AG10803 (cell line): ENCODE measurements around a stretch of chr10.

DNA sequence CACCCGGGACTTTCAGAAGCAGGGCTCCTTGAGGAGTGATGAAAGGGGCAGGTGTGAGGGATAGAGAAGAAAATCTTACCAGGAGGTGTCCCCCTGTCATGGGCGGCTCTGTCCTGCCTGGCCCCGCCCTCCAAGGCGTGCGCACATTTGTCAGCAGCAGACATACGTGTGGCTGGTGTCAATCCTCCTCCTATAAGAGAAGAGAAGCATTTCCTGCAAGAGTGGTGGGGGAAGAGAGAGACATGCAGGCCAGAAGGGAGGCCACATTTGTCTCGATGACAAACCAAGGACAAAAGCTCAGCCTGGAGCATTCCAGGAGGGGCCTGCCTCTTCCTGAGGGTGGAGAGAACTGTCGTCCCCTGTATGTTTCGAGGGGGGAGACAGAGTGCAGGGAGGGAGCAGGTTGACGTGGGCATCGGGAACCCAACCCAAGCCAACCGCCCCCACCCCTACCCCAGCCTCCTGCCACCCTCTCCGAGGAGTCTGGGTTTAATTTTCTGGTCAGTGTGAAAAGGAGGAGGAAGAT lies 47.5 kb upstream of the COMTD1 start:
- RRBS = no CpG with 5 or more reads among the region's 13 CpGs

DNA sequence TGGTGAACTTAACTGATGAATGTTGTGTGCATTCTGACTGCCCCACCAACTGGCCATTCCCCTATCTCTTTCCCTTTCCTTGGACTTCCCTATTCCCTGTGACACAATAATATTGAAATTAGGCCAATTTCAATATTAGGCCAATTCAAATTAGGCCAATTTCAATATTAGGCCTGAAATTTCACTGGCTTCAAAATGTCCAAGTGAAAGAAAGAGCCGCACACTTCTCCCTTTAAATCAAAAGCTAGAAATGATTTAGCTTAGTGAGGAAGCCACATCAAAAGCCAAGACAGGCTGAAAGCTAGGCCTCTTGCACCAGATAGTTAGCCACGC lies 71.1 kb upstream of the COMTD1 start:
- RRBS = no CpG with 5 or more reads among the region's 2 CpGs

DNA sequence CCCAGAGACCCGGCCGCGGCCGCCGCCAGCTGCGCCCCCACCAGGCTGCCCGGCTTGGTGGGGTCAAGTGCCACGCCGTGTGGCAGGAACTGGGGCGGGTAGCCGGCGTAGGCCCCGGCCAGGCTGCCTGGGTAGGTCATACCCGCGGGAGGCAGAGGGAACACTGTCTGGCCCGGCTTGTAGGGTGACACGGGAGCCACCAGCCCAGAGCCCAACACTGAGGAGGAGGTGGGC lies 2.2 kb downstream of the ZNF503 start:
- RRBS = 4% methylated on average over 16 of the region's 17 CpGs

DNA sequence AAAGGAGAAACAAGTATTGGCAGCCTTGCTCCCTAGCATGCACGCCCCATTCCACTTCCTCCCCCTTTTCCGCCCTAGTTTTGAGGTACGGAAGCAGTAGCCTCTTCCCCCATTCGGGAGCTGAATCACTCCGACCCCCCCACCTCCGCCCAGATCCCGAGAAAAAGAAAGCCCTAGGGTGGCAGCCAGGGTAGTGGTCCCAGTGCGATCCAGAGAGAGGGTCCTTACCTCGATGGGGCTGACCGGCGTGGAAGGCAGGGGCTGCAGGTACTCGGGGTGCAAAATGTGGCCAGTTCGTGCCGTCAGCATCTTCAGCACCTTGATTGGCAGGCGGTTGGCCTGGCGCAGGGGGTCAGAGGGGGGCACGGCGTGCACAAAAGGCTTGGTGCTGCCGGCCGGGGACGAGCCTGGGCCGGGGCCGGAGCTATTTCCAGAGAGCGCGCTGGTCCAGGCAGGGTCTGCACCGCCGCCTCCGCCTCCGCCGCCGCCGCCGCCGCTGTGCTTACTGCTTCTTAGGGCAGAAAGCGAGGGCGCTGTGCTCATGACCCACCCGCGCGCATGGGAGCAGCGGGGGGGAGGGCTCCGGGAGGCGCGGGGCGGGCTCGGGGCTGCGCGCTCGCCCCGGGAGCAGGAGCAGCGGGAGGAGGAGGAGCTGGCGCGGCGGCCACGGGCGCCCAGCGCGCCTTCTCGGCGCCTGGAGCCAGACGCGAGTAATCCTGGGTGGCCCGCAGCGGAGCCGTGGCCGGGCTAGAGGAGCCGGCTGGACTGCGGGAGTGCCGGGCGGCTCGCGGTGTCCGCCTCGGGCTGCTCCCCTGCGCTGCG lies 476 bp downstream of the ZNF503 start:
- RRBS = 1% methylated on average over 17 of the region's 75 CpGs

GRCh38 chr10:75408944-75410011 lies 7.7 kb upstream of the ZNF503 start:
- RRBS = 2% methylated on average over 36 of the region's 79 CpGs

GRCh38 chr10:75498654-75499029 lies 67.2 kb downstream of the LRMDA start:
- RRBS = no CpG with 5 or more reads among the region's 3 CpGs

GRCh38 chr10:75511153-75511914 lies 79.9 kb downstream of the LRMDA start:
- RRBS = no CpG with 5 or more reads among the region's 5 CpGs

DNA sequence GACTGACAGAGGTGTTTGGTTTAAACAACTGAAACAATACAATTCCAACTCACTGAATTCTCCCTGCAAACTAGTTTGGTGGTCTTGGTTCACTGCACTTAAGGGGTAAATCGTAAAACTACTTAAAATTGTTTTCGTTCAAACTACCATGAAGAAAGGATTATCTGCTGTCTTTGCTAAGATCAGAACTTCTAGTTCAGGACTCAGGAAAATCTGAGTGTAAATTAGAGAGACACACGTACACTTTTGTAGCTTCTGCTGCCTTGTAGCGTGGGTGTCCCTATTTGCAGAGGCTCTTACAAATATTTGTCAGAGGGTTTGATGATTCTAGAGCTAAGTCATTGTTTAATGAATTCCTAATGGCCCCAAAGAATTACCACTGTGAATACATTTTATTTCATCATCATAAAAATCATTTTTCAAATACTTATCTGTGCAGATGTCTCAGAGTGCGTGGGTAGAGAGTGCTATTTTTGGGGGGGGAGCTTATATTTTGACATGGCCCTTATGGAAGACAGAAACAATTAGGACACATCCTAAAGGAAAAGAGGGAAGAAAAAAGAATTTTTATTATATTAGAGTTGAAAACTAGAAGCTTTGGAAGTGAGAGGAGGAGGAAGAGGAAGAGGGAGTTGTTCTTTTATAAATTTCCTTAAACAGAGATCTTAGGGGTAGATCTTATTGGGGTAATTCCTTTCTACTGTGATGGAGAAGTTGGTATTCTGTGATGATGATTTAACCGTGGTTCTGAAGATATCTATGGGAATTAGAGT lies 315.0 kb downstream of the LRMDA start:
- RRBS = no CpG with 5 or more reads among the region's 6 CpGs

GRCh38 chr10:75755001-75755979 lies 323.9 kb downstream of the LRMDA start:
- RRBS = no CpG with 5 or more reads among the region's 8 CpGs

DNA sequence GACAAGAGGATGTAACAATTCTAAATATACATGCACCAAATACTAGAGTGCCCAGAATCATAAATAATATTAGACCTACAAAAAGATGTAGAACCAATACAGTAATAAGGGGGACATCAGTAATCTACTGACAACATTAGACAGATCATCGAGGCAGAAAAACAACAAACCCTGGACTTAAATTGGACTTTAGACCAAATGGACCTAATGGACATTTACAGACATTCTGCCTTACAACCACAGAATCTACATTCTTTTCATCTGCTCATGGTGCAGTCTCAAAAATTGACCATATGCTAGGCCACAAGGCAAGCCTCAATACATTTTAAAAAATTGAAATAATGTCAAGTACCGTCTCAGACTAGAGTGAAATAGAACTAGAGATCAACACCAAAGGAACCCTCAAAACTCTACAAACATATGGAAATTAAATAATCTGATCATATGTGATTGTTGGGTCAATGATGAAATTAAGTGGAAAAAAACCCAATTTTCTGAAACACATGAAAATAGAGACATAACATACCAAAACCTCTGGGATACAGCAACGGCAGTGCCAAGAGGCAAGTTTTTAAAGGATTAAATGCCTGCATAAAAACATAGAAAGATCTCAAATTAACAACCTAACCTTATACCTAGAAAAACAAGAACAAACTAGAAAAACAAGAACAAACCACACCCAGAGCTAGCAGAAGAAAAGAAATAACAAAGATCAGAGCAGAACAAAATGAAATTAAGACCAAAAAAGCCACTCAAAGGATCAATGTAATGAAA lies 388.7 kb downstream of the LRMDA start:
- RRBS = no CpG with 5 or more reads among the region's 3 CpGs

DNA sequence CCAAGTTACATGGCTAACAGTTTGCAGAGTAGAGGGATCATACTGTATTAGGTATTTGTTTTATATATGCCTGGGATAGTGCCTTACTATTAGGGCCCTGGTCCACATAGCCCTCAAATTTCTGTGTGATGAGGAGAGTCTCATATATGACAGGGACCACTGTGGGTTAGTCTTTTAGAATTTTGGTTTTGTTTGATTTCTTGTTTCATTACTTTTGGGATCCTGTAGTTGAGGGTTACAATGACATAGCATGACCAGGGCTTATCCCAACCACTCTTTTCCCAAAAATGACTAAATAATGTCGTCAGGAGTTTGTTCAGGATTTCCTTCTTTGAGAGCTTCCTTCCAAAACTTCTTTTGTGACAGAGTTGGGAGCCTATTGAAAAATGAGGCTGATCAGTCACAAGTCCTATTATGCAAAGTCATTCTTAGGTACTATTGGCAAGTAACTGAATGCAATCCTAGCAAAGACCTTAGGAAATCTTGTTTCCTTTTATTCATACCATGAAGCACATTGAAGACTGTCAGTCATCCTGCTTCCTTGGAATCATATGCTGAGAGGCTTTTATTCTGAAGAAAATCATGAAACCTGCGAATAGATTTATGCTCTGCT lies 498.2 kb downstream of the LRMDA start:
- RRBS = no CpG with 5 or more reads among the region's 2 CpGs

- RRBS = no CpG with 5 or more reads among the region's 9 CpGs
These were observed 604.9 kb downstream of the LRMDA start for GRCh38 chr10:76036326-76036776.

DNA sequence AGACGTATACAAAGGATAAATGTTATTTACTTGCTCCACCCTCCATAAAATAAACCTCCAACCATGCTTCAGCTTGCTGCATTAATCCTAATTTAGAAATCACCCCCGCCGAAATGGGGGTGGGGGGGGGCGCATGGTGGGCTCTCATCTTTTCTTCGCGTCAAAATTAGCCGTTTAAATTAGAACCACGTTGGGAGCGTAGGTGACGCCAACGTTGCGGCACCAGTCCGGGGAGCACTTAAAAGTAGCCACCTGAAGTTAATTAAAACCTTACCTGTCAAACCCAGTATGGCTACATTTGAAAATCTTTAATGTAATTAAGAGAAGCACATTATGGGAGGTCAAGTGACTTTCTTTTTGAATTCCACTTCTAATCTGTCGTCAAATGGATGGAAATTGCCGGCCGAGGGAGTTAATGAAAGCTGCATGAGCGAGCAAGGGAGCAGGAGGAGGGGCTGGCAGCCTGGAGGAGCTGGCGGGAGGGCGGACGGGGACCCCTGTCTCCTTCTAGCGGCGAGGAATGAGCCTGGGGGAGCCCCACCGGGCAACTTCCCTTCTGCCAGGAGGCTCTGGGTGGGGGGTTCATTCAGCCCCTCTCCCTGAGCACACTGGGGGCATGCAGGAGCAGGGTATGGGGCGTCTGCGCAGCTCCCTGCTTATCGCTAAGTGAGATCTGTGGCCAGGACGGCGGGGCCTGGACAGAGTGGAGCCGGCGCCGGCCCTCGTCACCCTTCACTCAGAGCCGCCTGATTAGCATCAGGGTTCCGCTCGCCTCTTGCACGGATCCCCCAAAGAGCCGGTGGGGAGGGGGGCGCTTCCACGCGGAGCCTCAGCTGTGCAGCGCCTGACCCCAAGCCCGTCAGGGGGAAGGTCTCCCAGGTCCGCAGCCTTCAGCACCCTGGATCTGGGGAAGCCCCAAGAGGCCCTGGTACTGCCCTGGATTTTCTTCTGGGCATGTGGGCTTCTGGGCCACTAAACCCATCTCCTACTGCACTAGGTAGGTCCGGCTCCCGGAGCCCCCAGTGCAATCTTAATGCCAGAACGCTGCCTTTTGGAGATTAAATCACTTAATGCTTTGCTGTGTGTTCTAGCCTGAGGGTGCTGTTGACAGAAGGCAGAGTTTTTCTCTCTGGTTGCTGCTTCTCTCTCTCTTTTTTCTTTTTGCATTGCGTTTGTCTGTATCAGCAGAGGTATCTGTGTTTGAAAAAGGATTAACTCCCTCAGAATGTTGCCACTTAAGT lies 680.7 kb downstream of the LRMDA start:
- RRBS = 36% methylated on average over 7 of the region's 47 CpGs

DNA sequence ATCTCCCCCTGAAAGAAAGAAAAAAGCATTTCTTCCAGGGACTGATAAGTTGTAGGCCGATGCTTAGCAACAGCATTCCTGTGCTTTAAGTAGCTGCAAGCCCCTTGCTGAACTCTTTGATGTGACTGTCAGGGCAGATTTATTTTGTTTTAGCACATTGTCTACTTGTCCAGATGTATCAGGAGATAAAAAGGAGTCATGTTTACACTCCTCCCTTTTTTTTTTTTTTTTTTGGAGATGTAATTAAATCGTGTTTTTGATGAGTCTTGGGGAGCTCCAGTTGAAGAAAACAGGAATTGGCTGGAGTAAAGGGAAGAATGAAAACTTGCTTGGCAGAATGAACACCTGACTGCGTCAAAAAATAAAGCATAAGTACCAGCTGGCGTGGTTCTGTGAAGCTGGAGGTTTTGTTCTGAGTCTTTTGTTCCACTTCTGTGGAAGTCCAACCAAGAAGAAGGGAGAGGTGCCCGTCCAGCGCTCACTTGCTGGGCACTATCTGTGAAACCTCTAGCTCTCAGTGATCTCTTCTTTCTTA lies 871.6 kb downstream of the LRMDA start:
- RRBS = no CpG with 5 or more reads among the region's 6 CpGs

DNA sequence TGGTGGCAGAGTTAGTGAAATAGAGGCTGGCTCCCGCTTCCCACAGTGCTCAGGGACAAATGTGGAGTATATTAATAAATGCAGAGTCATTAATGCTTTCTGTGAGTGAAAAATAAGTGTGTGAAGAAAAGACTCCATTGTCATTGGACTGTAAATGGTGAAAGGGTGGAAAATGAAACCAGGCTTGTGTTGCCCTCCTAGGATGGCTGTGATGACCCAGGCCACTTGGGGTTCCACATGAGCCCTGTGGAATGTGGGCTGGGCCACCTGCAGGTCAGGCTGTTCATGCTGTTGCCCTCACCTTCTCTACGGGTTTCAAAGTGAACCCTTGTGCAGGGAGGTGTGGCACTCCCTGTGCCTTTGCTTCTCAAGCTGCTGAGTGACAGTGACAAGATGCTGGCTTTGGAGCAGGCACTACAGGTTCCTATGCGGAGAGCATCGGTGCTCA lies 1004.8 kb downstream of the LRMDA start:
- RRBS = no CpG with 5 or more reads among the region's 4 CpGs

DNA sequence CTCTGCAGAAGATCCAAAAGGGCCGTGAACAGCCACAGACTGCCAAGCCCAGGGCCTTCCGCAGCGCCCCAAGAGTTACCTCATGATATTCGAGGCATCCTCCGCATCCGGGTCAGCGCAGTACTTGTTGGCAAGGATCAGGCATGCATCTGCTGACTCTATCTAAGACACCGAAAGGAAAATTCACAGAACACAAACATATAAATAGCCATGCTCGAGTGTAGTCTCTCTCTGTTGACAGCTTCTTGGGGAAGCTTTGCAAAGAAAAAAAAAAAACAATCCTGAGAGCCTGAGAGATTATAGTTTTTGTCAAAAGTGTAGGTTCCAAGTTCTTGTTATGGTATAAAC lies 553.1 kb downstream of the KCNMA1 start:
- RRBS = no CpG with 5 or more reads among the region's 9 CpGs

GRCh38 chr10:77179155-77179885 lies 458.3 kb downstream of the KCNMA1 start:
- RRBS = no CpG with 5 or more reads among the region's 8 CpGs

DNA sequence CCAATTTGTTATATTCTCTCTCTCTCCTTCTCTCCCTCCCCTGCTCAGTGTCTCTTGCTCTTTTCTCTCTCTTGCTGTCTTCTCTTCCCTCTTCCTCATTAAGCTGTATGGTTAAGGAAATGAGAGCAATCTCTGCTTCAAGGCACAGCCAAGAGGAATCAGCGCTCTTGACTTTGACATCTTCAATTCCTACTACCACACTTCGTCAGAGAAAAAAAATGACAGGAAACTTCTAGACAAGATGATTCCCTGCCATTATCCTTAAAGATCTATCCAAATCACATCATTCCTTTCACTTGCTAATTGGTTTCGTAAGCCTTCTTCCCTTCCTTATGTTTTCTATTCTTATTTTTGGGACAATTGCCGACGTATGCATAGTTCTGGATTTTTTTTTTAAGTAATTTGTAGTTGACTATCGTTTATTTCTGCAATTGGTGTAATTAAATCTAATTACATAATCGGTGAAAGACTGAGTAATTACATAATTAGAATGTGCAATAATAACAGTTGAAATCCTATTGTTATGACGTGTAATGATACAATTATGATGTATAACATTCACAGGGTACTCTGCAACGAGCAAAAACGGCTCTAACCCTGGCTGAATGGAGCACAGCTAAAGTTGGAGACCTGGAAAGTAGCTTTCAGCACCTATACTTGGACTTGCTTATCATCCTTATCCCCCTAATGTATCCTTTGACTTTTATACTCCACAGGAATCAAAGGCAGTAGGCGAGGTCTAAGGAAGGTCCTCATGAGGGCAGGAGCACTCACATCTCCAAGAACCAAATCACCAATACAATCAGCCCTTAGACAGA lies 424.8 kb downstream of the KCNMA1 start:
- RRBS = no CpG with 5 or more reads among the region's 11 CpGs

DNA sequence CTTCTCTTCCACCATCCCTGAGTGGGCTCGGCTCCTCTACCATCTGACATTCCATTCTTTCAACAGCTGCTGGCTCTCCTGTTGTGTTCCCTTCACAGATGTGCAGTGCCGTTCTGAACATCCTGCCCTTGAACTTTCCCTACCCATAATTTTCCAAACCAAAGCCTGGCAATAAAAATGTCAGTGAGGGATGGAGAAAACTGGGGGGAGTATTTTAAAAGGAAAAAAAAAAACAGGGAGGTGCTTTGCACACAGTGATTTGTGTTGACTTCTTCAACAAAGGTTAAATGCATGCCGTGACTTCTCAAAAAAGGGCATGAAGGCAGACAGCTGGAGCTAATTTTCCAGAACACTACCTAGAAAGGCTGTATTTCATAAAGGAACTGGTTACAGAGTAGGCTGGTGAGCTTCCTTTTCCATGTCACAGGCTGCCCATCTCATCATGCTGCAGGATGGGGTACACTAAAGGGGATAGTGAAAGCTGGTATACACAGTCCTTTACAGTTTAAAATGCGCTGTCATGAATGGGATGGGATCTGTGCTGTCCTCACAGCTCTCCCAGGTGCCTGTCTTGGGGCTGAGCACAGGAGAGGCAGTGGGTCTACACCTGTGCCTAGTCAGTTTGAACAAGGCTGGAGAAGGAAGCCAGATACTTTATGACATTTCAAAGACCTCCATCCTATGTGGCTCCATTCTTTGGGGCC lies 392.6 kb downstream of the KCNMA1 start:
- RRBS = no CpG with 5 or more reads among the region's 4 CpGs